ENCODE measurements around a stretch of chr9.

DNA sequence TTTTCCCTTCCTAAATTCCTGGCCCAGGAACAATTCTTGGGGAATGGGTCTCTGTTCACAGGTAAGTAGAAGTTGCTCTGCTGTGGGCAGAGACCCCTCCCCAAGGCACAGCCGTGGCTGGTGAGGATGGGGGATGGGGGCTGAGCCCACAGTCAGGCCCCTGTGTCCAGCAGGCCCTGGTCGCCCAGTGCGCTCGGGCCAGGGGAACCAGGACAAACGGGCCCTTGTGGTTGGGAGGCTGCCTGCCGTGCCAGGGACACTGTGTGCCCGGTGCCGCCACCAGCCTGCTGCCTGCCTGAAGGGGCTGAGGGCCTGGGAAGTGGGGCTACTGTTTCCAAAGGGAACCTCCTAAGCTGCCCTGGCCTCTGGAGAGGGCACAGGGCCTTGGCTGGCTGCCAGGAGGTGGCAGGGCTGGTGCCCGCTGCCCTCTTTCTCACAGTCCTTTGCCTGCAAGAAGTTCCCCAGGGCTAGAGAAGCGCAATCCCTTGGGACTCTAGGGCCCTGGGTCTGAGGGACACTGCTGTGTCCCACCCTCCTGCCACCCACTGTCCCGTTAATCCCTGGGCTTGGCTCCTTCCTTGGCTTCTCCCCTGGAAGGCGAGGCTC lies 16.8 kb upstream of the RALGDS start:
- PRO-cap, 10 experiments: no peak in any of the 10 experiments

GRCh38 chr9:133179944-133180245 lies 16.2 kb upstream of the GBGT1 start:
- PRO-cap, 10 experiments: no peak in any of the 10 experiments

- PRO-cap, 10 experiments: no peak in any of the 10 experiments
Measured at GRCh38 chr9:133272901-133273725, 62.9 kb downstream of the SURF6 start.

GRCh38 chr9:133275379-133276290 lies 60.4 kb downstream of the SURF6 start:
- PRO-cap, 10 experiments: peak in 2 of 10 experiments; most common plus-strand start chr9:133275900 (in 2); most common minus-strand start chr9:133275753 (in 1)

DNA sequence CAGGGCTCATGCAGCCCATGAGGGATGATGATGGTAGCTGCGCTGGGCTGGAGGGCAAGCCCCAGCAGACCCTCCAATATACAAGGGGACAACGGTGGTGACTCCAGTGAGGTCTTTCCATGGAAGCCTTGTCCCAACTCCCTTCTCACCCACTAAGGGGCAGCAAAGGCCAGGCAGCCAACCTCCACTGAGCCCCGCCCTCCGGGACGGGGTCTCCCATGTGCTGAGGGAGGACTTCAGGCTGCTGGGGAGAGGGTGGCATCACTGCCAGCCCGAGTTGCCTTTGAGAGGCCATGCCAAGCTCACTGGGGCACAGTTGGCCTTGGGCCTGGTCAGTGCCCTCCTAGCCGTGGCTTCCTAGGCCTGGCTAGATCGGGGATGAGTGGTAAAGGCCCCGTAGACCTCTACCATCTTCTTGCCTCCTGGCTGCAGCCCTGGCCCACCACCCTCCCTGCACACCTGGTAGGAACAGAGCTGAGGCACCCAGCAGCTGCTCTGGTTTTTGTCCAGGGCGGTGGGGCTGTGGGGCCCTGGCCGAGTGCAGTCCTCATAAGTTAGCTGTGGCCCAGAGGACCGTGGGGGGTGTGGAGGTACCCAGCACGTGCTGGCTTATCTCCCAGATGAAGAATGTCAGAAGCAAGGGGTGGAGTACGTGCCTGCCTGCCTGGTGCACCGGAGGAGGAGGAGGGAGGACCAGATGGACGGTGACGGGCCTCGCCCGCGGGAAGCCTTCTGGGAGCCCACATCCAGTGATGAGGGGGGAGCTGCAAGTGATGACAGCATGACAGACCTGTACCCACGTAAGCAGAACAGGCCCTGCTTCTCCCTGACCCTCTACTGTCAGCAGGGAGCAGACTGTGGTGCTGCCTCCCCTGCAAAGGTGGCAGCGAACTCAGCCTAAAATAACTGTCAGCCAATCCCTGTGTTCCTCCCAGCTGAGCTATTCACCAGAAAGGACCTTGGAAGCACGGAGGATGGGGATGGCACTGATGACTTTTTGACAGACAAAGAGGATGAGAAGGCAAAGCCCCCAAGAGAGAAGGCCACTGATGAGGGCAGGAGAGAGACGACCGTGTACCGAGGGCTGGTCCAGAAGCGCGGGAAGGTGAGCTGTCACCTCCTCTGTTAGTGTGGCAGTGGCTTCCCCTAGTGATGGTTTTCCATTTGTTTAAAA lies 3.4 kb downstream of the SURF2 start:
- PRO-cap, 10 experiments: no peak in any of the 10 experiments

- PRO-cap, 10 experiments: peak in 4 of 10 experiments; most common plus-strand start chr9:133375245 (in 3); most common minus-strand start chr9:133375179 (in 4)
Measured at GRCh38 chr9:133374564-133375789, 883 bp downstream of the SURF4 start.

DNA sequence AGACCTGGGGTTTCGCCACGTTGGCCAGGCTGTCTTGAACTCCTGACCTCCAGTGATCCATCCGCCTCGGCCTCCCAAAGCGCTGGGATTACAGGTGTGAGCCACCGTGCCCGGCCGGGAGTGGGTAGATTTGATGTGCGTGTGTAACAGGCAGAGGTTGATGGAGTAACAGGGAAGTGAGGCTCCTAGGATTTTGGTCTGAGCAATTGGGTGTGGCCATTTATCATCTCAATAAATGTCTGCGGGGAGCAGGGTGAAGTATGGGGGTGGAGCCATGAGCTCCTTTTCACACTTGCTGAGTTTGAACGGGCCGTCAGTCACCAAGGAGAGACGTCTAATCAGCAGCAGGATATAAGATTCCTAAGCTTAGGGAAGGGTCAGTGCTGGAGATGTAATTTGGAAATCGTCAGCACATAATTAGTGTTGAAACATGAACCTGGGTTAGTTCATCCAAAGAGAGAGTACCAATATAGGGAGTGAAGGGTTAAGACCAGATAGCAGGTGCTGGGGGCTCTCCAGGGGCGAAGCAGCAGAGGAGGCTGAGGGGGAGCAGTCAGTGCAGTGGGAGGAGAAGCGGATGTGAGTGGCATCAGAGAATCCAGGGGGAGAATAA lies 1.3 kb upstream of the REXO4 start:
- PRO-cap, 10 experiments: no peak in any of the 10 experiments

DNA sequence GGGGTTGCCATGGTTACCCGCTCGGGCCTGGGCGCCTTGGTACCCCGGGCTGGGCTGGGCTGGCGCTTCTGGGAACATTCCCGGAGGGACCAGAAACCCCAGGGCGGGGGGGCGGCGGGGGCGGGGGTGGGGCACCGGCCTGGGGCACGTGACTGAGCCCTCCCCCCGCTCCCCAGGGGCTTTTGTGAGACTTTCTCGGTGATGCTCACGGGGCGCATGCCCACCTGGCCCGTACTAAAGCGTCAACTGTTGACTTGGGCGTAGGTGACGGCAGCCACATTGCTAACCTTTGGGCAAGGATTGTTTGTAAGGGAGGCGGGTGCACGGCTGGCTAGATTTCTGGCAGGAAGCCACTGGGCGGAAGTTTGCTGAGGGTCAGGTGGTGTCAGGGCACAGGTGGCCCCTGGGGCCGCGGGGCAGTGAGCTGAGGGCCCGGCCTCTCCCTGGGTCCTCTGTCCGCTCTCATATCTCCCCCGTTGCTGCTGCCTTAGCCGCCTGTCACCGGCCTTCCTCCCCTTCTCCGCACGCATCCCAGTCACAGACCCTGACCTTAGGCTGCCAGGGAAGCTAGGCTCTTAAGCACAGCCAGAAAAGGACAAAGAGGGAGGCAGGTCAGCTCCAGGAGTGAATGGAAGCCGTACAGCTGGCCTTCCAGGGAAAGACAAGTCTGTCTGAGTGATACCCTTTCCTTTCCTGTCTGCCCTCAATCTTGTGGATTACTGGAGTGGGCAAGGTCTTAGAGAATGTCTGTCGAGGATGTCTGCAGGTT lies 765 bp downstream of the CACFD1 start:
- PRO-cap, 10 experiments: peak in 10 of 10 experiments; most common plus-strand start position 393 of the sequence (in 7); most common minus-strand start position 251 of the sequence (in 7)

- PRO-cap, 10 experiments: no peak in any of the 10 experiments
Measured at GRCh38 chr9:133506747-133507235, 18.0 kb downstream of the MYMK start.

- PRO-cap, 10 experiments: peak in 1 of 10 experiments; most common plus-strand start chr9:133540204 (in 1)
Measured at GRCh38 chr9:133539885-133540339, 5.4 kb downstream of the ADAMTSL2 start.

GRCh38 chr9:133558122-133559316 lies 24.0 kb downstream of the ADAMTSL2 start:
- PRO-cap, 10 experiments: peak in 1 of 10 experiments; most common plus-strand start chr9:133558504 (in 1)

DNA sequence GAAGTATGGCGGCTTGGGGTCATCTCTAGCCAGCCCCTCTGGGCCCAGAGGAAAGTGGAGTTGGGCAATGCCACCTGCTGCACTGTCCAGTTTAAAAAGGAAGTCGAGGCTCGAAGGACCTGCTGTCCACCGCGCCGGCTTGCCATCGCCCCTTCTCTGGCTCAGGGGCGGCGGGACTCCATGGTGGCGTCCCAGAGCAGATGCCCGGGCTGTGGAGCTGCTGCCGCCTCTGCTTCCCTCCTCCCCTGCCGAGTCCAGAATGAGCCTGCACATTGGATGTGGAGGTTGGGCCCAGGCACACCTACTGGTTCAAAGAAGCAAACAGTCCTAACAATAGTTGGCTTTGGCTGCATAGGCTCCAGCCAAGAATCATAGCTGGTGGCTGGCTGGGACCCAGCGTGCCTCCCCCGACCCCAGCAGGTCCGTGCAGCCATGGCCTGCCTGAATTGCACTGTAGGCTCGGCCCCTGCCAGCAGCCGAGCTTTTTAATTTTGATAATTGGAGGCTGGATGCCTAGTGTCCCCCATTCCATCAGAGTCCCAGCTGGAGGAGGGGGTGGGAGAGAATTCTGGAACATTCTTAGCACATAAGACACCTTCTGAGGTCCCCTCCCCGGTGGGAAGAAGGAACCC lies 25.8 kb downstream of the ADAMTSL2 start:
- PRO-cap, 10 experiments: peak in 3 of 10 experiments; most common minus-strand start position 261 of the sequence (in 3)

DNA sequence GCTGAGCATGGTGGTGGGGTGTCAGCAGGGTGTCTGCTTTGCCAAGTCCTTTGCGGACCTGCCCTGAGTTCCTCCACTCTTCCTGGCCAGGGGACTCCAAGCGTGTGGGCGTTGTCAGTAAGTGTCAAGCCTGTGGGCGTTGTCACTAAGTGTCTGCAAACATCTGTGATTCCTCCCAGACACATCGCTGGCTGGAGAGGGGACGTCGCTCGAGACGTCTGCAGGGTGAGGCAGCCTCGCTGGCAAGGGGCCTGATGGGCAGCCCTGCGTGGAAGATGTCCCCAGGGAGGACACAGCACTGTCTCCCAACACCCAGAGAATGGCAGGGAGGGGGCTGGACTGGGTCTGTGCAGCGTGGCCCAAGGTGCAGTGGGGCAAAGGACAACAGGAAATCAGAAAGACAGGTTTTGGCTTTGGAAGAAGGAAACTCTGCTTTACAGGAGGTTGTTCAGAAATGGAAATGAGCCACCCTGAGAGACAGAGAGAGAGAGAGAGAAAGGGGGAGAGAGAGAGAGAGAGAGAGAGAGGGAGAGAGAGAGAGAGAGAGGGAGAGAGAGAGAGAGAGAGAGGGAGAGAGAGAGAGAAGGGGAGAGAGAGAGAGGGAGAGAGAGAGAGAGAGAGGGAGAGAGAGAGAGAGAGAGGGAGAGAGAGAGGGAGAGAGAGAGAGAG lies 28.9 kb downstream of the ADAMTSL2 start:
- PRO-cap, 10 experiments: peak in 1 of 10 experiments; most common plus-strand start position 178 of the sequence (in 1)

GRCh38 chr9:133576843-133577400 lies 32.3 kb downstream of the FAM163B start:
- PRO-cap, 10 experiments: no peak in any of the 10 experiments

DNA sequence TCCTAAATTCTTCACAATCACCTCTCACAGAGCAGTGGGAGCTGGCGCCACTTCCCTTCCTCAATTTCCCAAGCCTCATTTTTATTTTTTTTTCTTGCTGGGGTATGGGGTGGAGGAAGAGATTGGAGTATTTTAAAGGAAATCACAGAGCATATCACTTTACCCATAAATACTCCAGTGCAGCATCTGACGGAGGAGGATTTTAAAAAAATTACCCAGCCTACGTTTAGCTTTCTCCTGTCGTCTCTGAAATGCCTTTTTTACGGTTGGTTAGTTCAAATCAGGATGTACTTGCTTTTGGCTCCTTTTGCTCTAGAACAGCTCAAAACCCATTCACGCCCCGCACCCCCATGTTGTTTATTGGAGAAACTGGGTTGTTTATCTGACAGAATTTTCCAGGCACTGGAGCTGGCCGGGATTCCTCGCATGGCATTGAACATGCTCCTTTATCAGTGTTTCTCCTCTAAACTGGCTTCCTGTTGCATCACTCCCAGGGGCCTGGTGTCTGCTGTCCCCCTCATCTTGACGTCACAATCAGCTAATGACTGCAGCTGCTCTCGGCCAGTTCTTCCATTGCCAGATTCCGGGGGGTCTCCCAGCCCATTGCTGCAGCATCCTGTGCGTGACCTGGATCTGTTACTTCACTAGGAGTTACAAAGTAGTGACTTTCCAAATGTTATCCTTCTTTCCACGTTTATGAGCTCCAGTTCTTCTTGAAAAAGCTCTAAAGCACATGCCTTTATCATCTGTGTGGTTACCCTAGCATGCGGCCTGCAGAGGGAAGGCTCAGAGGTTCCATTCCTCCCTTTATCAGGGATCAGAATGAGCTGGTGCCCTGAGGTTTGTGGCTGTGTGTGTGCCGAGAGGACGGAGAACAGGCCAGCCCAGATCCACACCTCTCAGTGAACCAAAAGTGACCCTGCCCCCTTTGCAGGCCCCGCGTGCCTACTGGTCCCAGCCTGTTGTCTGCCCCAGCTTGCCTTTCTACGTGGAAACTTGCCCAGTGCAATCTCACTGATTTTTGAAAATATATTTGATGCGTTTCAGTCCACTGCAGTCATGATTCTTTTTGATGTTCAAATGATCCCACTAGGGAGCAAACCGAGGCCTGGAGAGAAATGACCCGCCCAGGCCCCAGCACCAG lies 27.5 kb downstream of the FAM163B start:
- PRO-cap, 10 experiments: no peak in any of the 10 experiments

DNA sequence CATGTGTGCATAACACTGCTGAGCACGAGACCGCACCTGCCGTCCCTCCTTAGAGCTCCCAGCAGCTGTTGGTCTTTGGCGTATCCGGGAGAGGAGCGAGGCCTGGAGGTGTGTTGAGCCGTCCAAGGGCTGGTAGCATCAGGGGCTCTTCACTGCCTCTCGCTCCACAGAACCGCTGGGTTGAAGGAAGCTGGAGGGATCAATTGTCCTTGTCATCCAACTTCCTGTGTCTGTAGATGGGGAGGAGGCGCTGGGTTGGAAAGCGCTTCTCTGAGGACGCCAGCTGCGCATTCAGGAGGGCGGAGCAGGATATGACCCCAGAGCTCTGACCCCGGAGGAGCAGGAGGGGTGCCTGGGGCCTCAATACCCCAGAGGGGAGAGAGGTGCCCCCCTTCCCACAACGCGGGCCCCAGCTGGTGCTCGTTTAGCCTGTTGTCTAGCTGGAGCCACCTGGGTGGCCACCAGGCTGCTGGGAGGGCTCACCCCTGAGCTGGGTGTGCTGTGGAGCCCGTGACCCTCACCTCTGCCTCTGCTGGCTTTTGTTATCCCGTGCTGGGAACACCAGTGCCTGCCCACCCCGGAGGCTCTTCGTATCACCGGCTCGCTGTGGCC lies 2.0 kb upstream of the DBH start:
- PRO-cap, 10 experiments: no peak in any of the 10 experiments

DNA sequence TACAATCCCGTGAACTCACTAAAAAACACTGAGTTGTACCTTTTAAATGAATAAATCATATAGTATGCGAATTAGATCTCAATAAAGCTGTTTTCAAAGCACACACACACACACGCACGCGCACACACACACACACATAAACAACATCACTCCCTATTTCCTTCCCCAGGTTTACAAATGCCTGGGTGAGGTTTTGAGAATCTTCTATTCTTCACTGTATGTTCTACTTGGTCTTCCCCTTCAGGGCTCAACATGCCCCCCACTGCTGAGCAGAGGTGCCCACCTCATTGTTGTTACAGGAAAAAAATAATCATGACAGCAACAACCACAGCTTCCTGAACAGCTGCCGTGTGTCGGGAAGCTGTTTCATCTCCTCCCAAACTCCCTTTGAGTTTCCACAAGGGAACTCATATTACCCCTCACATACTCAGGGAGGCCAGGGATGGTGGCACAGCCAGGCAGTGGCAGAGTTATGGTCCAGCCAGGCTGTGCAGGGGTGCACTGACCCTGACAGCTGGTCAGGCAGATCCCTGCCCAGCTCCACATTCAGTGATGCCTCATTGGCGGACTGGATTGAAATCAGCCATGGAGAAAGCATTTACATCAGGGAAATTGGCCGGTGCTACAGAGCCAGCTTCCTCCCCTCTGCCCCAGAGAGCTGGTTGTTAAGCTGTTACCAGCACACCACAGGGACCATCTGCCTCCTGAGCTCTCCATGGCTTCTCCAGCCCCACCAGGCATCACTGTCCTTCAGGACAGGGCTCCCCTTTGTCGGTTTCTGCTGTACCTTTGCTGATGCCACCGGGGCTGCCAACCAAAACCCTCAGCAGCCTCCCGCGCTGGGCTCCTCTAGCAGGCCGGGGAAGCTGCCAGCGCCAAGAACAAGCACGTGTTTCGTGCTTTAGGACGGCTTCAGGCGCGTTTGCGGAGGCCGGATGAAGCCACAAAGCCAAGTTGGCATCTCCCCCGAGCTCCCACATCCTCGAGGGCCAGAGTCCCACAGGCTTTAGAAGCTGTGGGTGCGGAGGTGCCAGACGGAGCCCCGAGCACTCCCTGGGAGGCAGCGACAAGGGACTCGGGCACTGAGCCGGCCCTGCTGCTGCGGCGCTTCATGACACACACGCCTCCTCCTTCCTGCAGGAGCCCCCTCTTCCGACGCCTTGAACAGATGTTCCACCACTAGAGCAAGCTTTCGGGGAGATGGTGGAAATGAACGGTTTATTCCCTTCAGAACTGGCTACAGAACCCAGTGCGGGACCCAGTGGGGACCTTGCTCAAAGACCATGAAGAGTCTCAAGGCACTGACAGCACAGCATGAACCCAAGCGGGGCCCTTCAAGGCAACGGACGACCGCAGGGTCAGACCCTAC lies 37.1 kb downstream of the SARDH start:
- PRO-cap, 10 experiments: no peak in any of the 10 experiments

- PRO-cap, 10 experiments: no peak in any of the 10 experiments
Measured at GRCh38 chr9:133703450-133704061, 34.6 kb downstream of the SARDH start.

- PRO-cap, 10 experiments: peak in 3 of 10 experiments; most common plus-strand start chr9:133862887 (in 2); most common minus-strand start chr9:133862729 (in 1)
Measured at GRCh38 chr9:133862369-133863236, 124.5 kb upstream of the SARDH start.

- PRO-cap, 10 experiments: no peak in any of the 10 experiments
Measured at GRCh38 chr9:133934275-133935599, 57.4 kb downstream of the VAV2 start.